Iris pigment epithelial cell (primary cell): ENCODE results near the genes CLDN16 and IL1RAP.

GRCh38 chr3:188248883-188249542 is 95.1 kb downstream of the LPP start:
- RRBS: no CpG with 5 or more reads among the region's 8 CpGs

- RRBS: no CpG with 5 or more reads among the region's 7 CpGs
These were observed 100.7 kb downstream of the LPP start for GRCh38 chr3:188254354-188255349.

- RRBS: no CpG with 5 or more reads among the region's 7 CpGs
These were observed 130.3 kb downstream of the LPP start for GRCh38 chr3:188284136-188284769.

- RRBS: no CpG with 5 or more reads among the region's 16 CpGs
These were observed 208.4 kb downstream of the LPP start for GRCh38 chr3:188362085-188362963.

DNA sequence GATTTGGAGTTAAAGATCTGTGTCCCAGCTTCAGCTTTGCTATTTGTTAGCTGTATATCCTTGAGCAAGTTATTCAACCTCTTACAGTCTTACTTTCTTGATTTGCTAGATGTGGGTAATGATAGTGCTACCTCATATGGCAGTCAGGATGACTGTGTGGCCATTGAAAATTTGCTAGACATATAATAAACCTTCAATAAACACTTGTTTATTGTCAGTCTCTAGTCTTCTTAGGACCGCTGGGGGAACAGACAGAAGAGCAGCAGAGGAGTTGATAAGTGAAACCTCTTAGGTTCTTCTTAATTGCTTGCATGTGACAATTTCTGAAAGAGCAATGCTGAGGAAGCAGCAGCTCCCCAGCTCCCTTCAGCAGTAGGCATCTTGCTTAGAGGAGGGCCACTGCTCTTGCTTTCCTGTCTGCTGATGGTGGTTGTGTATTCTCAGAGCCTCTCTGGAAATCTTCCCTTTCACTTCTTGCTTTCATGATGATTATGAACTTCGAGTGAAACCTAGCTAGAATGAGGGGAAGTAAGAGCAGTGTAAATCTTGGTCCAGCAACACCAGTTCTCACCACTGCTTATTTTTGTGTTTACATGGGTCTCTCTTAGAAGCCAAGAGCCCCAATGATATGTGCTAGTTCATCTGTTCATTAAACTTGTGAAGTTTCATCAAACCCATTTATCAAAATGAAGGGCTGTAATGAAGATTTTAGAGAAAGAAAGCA is 246.5 kb downstream of the LPP start:
- RRBS: no CpG with 5 or more reads among the region's 2 CpGs

GRCh38 chr3:188432922-188433986 is 279.3 kb downstream of the LPP start:
- RRBS: no CpG with 5 or more reads among the region's 6 CpGs

GRCh38 chr3:188468589-188469184 is 314.7 kb downstream of the LPP start:
- RRBS: no CpG with 5 or more reads among the region's 4 CpGs

DNA sequence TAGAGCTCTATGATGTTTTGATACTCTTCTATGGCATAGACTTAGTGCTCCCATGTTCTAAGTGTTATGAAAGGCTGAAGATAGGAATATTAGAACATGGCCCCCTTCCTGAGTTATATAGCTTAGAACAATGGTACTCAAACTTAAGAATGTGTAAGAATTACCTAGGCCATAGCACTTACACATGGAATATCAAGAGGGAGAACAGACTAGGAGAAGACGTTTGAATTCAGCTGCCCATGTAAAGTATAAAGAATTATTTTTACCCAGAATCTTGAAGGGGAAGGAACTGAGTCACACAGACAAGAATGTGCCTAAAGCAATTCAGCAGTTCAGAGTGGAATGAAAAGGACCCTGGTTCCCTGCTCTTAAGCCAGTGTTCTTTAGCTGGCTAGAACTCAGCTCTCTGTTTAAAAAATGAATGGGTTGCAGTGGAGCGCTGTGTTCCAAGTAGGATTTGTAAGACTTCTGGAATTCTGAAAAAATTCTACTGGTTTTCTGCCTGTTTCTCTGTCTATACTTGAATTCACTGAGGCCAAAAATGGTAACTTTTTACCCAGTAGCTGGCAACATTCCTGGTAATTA is 440.1 kb downstream of the LPP start:
- RRBS: no CpG with 5 or more reads among the region's 2 CpGs

- RRBS: no CpG with 5 or more reads among the region's 1 CpG
These were observed 501.0 kb downstream of the LPP start for GRCh38 chr3:188655006-188655331.

DNA sequence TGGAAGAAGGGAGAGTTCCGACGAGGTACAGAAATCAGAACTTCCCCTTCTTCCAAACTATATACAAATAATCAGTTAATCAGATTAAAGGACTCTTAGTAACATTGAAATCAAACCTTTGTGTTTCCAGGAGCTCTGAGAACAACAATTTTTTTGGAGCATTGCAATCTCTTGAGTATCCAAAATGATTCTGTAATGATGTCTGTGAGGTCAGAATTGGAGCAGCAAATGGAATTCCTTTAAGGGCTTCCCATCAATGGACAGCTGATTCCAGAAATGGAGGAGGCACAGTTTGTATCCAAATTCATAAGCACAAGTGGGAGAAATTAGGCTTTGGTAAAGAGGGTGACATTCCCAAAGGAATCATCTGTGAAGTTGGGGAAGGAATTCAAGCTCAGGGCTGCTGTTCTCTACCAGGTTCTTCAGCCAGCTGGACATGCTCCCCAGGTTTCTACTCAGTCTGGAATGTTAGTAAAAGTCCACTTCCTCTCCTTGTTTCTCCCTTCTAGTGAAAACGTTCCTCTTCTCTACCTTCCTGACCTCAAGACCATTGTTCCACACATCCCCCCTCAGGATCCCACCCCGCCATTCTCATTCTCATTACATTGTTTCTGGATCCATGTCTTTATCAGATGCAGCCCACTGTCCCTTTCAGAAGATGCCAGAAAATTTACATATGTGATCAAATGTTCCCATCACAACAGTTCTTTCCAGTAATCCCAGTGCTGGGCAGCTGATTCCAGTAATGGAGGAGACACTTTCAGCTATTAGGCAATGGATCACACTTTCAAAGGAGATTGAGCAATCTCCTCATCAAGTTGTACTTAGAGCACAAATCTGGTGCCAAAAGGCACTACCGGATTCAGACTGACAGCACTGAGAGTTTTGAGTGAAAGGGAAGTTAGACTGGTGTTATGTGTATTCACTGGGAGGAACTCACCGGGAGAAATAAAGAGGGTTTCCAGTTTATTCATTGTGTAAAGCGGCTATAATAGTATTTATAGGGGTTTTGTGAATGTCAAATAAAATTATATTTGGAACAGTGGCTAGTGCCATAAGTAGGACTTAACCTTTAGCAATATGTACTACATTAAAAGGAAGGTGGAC is 391.3 kb upstream of the TPRG1 start:
- RRBS: 16% methylated on average over 1 of the region's 7 CpGs

GRCh38 chr3:188866137-188866574 is 305.6 kb upstream of the TPRG1 start:
- RRBS: no CpG with 5 or more reads among the region's 8 CpGs

DNA sequence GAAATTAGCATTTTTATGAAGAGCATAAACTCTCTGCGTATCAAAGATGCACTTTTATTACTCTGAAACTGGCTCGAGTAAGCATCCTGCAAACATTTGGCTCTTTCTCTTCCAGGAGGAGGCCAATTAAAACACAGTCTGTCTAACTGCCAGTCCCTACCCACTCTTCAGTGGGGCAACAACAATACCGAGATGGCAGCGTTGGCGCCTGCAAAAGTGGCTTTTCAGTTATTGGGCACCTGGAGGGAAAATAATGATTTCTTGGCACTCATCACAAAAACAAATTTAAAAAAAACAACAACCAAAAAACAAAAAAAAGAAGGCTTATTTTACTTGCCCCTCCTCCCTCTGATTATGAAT is 192.4 kb upstream of the TPRG1 start:
- RRBS: no CpG with 5 or more reads among the region's 5 CpGs

DNA sequence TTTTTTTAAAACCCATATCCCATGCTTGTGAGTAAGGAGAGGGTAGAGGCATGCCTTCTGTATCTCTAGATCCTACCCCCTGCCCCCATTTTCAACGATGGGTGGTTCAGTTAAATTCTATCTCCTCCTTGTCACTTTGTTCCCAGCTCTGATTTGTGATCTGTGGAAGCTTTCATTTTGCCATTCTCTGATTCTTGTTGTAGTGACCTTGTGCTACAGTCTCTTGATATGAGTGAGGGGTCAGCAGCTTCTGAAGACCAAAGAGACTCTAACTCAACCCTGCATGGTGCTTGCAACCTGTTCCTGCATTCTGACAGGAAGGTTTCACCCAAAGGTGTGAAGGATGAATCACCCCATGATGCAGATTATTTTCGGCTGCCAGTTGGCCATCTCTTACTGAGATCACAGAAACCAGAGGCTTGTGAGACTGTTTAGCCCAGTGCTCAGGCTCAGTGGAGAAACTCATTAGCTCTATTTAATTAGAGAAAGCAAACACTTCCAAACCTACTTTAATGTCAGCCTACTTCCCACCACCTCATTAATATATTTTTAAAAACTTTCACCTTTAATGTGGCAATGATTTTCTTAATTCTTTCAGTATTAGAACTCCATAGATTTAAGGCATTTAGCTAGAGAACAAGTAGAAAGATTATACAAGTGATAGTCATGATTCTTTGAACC is 29.3 kb upstream of the TPRG1 start:
- RRBS: no CpG with 5 or more reads among the region's 2 CpGs

DNA sequence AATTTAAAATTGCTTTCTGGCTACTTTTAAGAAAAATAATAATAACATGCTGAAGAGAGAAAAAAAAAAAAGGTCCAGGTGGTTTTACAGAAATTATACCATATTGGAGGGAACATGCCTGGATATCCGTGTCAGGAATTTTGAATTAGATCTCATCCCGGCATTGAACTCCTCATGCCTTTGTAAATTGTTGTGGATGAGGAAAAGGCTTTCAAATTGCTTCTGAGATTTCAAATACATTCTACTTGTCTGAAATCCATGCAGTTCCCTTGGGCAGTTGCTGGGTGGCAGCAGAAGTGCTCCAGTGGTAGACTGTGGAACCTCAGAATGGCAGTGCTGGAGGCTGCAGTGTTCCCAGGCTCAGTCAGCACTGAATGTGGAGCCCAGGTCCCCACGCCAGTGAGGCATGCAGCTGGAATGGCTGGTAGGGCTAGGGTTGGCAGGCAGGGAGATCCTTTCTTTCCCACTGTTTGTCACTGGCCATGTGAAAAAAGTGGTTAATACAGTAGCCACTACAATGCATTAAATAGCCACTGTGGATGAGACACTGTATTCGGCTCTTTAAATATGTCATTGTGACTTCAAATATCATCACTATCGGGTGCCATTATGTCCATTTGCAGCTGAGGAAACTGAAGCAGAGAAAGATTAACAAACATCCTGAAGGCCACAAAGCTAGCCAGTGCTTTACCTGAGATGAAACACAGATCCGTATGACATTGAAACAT is 98.5 kb downstream of the TPRG1 start:
- RRBS: no CpG with 5 or more reads among the region's 6 CpGs

- RRBS: no CpG with 5 or more reads among the region's 4 CpGs
These were observed 92.4 kb downstream of the CLDN1 start for GRCh38 chr3:190229608-190230406.

DNA sequence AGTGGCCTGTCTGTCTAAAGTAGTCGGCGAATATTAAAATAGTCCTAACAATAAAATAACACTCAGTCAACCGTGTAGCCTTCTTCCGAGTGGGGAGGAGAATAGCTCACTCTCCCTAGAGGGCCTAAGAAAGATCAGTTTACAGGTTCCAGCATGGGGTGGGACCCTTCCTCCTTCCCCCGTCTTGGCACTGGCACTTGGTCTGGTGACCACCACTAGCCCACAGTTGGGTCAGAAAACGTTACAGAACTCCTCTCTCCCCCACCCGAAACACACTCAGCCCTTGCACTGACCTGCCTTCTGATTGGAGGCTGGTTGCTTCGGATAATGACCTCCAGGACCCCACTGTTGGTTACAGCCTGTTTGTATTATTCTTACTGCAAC is at the start of gene CLDN16:
Gene CLDN16 (plus strand): TSS at position 371 of the 384 bp plus-strand sequence.
- RRBS: no CpG with 5 or more reads among the region's 8 CpGs

DNA sequence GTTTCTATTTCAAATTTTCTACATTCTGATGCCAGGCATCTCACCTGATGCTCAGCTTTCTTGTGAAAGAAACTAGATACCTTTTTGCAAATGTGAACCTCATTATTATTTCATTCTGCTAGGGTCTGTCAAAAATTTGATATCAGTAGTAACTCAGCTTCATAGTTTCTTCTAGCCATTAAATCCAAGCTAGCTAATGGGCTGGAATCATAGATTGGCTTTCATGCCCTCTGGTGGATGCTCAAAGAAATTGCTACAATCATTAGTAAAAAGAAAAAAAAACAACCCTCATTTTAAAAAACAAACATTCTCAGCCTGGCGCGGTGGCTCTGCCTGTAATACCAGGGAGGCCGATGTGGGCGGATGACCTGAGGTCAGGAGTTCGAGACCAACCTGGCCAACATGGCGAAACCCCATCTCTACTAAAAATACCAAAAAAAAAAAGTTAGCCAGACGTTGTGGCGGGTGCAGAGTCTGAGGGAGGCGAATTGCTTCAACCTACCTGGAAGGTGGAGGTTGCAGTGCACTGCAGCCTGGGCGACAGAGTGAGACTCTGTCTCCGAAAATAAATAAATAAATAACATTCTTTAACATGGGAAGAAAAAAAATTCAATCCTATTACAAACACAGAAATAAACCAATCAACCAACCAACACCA is 25.2 kb downstream of the TMEM207 start:
- RRBS: no CpG with 5 or more reads among the region's 11 CpGs

- RRBS: 2% methylated on average over 31 of the region's 75 CpGs
These were observed at the start of gene IL1RAP for GRCh38 chr3:190513338-190514306. IL1RAP (plus strand) TSS chr3:190514085.

GRCh38 chr3:190728733-190729179 is 133.7 kb downstream of the GMNC start:
- RRBS: no CpG with 5 or more reads among the region's 5 CpGs